Non-pigmented ciliary epithelial cell (primary cell): ENCODE measurements around the genes CYSRT1 and STPG3.

DNA sequence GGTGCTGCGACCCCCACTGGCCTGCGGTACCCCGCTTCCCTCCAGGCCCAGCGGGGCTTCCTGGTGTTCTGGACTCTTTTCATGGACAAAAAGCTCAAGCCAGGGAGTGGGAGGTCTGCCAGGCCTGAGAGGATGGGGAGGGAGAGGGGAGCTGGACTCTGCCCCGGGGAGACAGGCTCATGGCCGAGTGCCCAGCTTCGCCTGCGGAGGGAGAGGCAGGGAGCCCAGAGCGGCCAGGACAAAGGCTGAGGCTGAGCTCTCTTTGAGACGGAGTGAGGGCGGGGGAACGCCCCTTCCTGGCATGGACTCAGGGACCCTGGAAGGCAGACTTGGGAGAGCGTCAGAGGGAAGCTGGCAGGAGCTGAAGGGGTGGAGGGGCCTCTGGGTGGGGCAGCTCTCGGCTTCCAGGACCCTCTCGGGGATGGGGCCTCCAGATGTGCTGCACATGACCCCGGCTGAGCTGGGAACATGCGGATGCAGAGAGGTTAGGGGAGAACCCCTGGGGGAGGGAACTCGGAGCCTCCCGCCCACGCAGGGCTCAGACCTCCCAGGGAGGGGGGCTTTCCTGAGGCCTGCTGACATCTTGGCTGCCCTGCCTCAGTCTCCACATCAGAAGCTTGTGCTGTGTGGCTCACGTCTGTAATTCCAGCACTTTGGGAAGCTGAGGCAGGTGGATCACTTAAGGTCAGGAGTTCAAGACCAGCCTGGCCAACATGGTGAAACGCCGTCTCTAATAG lies 1.9 kb upstream of the ENTPD2 start:
- RRBS, result no CpG with 5 or more reads among the region's 23 CpGs

- RRBS, result 2% methylated on average over 12 of the region's 67 CpGs
Observed at GRCh38 chr9:137085458-137086514, 999 bp upstream of the MAN1B1 start.

GRCh38 chr9:137127108-137128614 lies 11.3 kb upstream of the GRIN1 start:
- RRBS, result no CpG with 5 or more reads among the region's 38 CpGs

DNA sequence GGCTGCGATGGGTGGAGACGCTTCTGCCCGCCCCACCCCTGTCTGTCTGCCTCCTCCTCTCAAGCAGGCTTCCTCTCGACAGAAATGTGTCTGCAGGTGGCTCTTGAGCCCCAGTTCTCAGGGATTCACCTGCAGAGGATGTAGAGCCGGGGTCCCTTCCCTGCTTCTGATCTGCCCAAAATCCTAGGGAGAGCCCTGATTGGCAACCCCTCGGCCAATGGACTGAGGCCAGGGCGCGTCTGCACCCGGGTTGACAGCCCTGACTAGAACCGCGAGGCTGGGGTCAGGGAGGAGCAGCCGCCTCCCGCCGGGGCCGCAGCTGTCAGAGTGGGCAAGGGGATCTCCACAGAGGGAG lies 2.5 kb upstream of the GRIN1 start:
- RRBS, result 7% methylated on average over 7 of the region's 15 CpGs

DNA sequence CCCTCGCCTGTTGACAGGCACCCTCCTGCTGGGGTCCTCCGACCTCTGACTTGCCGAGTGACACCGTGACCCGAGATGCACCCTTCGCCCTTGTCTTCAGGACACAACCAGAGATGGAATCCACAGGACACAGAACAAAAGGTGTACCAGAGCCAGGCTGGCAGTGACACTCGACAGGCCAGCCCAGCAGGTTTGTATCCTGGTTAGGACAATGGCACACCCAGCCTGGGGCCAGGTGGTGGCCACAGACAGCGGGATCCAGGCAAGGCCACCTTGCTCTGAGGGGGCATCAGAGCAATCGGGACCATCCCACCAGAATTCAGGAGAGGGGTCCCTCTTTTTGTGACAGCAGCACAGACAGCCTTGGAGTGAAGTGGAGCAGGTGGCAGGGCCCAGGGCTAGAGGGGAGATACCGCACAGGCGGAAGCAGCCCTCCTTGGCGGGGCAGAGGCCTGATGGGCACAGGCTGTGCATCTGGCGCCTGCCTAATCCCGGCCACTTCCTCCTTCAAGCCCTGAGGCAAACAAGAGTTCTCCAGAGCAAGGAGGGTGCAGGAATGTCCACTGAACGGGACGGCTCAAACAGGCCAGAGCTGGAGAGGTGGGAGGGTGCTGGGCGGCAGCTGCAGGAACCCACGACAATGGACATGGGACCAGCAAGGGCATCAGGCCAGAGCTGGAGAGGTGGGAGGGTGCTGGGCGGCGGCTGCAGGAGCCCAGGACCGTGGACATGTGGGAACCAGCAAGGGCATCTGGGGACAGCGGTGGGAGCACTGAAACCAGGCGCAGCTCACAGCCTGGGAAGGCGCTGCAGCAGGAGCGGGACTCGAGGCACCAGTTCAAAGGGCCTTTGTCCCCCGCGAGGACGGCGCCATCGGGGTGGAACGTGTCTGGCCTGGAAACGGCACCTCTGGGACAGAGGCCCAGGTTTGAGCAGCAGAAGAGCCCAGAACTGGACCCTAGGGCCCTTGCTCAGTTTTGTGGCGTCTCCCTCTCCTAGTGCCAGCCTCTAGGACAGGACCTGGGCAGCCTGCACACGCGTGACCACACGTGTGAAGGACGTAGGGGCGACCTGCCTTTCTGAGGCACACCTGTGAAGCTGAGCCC lies 1.6 kb upstream of the TMEM210 start:
- RRBS, result no CpG with 5 or more reads among the region's 39 CpGs

GRCh38 chr9:137195559-137195955 lies 5.0 kb downstream of the TPRN start:
- RRBS, result no CpG with 5 or more reads among the region's 14 CpGs

DNA sequence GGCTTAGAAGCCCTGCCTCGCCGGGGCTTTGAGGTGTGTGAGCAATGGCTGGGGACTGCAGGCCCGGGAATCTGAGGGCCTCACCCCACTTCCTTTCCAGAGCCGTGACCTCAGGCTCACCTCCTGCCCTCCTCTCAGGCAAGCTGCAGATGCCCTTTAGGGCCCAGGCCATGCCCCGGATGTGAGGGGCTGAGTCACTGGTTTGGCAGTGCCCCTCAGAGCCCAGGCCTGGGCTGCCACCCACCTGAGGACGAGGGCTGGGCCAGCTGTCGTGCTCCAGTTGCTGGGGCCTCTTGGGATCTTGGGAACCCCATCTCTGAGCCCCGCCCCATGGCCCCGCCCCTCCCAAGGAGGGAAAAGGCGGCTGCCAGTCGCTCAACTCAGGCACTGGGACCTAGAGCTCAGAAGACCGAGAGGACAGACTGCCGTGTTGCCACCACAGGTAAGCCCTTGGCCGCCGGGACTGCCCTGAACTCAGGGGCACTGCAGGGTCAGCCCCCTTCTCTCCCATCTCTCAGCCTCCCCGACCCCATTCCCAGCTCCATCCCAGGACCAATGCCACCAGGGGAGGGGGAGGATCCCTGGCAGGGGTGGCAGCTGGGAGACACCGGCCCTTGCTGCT lies at the start of gene CYSRT1:
Gene CYSRT1, plus strand, starts transcription at position 383 of the 622 bp plus-strand sequence.
- RRBS, result 61% methylated on average over 3 of the region's 17 CpGs

GRCh38 chr9:137236056-137237124 lies 4.7 kb upstream of the TUBB4B start:
- RRBS, result 3% methylated on average over 4 of the region's 49 CpGs

- RRBS, result 2% methylated on average over 7 of the region's 49 CpGs
Observed at GRCh38 chr9:137241482-137241853, 381 bp downstream of the TUBB4B start.

GRCh38 chr9:137250931-137251583 lies at the start of gene STPG3:
Gene STPG3, plus strand, starts transcription at chr9:137251286.
- RRBS, result 38% methylated on average over 5 of the region's 14 CpGs

GRCh38 chr9:137294126-137294684 lies 7.9 kb downstream of the NRARP start:
- RRBS, result no CpG with 5 or more reads among the region's 10 CpGs

GRCh38 chr9:137422327-137423062 lies 467 bp downstream of the EXD3 start:
- RRBS, result 2% methylated on average over 31 of the region's 62 CpGs

- RRBS, result 36% methylated on average over 12 of the region's 28 CpGs
Observed at GRCh38 chr9:137454852-137455494, 4.2 kb downstream of the NSMF start.

- RRBS, result no CpG with 5 or more reads among the region's 4 CpGs
Observed at GRCh38 chr9:137518464-137519230, 31.6 kb downstream of the PNPLA7 start.

GRCh38 chr9:137575432-137576665 lies 2.9 kb downstream of the DPH7 start:
- RRBS, result 94% methylated on average over 1 of the region's 28 CpGs

DNA sequence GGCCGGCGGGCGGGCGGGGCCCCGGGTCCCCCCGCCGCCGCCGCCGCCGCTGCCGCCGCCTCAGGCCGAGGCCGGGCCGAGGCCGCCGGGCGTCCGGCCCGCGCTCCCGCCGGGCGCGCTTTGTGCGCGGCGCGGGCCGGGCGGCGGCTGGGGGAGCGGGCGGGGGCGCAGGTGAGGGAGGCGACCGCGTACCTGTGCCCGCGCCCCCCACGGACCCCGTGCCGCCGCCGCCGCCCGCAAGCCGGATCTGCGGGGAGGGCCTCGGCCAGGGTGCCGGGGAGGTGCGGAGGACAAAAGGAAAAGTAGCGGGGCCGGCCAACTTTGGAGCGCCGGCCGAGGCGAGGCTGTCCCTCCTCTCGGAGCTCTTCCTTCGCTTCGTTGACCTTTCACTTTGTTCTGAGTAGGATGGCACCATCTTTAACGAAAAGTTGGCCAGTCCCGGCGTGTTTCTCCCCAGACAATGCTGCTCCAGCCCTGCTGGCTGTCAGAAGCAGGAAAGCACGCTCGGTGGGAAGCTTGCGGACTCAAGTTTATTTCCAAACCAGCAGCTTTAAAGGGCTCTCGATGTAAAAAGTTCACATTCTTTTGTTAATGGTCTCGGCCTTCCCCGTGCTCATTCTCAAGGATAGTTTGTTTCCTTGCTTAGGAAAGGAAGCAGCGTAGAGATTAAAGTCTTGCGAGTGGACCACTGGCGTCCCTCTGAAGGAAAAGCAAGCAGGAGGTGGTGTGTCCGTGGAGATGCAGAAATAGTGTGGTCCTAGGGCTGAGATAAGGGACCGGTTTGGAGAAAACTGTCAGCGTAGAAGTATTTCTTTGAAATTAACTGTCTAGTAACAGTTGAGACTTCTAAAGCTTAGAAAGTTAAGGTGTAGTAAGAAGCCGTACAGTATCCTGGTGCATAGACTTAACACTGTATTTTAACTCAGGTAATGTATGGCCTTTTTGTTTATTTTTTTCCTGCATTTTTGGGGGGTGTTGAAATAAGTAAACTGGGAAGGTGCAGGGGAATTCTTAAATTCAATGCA lies 650 bp downstream of the EHMT1 start:
- RRBS, result 3% methylated on average over 23 of the region's 78 CpGs

GRCh38 chr9:137663609-137664316 lies 45.0 kb downstream of the EHMT1 start:
- RRBS, result no CpG with 5 or more reads among the region's 4 CpGs

GRCh38 chr9:137682260-137683052 lies 63.7 kb downstream of the EHMT1 start:
- RRBS, result no CpG with 5 or more reads among the region's 18 CpGs

- RRBS, result 90% methylated on average over 4 of the region's 25 CpGs
Observed at GRCh38 chr9:137692386-137693028, 73.7 kb downstream of the EHMT1 start.

GRCh38 chr9:137715263-137715869 lies 96.6 kb downstream of the EHMT1 start:
- RRBS, result no CpG with 5 or more reads among the region's 13 CpGs